Colon Carcinoma Metastatic in the Brain (tissue), 2 donors: Measurements from ENCODE around the gene SRGN.

DNA sequence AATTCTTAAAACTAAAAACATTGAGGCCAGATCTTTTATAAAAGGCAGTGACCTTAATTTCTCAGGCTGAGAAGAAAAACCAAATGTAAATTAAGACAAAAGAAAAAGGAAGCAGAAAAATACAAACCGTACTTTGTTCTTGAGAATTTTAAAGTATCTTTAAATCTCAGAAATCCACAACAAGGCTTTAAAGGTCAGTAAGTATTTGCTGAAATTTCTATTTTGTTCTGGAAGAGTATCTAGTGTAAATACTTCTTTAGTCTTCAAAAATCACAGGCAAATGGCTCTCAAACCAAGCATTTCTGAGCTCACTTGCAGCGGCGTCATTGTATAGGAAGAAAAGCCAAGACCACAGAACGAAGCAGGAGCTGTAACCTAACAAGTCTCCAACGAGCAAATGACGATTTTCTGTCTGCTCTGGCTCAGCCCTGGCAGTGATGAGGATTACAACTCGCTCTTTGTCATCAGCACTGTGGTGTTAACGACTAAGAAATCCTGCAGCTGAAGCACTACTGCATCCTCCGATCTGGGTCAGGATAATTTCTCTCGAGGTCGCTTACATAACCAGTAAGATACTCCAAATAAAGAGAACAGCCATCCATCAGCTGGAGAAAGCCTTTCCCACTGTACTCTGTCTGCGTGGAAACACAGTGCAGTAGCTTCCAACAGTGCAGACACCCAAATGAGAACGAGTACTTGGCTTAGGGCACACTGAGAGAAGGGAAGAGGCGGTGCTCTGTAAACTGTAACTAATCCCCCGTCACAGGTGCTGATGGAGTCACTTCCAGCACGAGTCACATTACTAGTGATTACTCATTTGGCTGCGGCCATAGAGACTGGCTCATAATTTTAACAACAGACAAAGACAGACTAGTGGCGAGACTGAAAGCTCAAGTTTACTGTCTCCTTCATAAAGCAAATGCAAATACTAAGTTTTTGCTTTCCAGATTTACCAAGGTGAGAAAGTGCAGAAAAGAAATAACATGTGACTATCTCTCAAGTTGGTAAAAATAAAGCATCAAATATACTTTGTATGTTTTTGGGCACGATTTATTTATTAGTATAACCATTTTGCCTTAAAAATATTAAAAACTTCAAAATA is 135.8 kb downstream of the NRBF2 start:
- PRO-cap, 2 experiments = peak in 2 of 2 experiments; most common plus-strand start position 858 of the sequence (in 2); most common minus-strand start position 304 of the sequence (in 1)

GRCh38 chr10:63520602-63521054 is 573 bp upstream of the REEP3 start:
- PRO-cap, 2 experiments = no peak in any of the 2 experiments

DNA sequence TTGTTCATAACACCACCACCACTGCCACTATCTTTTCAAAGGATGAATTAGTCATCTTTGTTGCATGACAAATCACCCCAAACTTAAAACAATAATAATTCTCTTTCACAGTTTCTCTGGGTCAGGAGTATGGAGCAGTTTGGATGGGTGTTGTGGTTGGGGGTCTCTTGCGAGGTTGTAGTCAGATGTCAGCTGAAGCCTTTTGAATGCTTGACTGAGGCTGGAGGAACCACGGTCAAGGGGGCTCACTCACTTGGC is 123.6 kb downstream of the REEP3 start:
- PRO-cap, 2 experiments = no peak in any of the 2 experiments

- PRO-cap, 2 experiments = peak in 2 of 2 experiments; most common plus-strand start chr10:63664655 (in 1)
These were observed 143.3 kb downstream of the REEP3 start for GRCh38 chr10:63664556-63664894.

DNA sequence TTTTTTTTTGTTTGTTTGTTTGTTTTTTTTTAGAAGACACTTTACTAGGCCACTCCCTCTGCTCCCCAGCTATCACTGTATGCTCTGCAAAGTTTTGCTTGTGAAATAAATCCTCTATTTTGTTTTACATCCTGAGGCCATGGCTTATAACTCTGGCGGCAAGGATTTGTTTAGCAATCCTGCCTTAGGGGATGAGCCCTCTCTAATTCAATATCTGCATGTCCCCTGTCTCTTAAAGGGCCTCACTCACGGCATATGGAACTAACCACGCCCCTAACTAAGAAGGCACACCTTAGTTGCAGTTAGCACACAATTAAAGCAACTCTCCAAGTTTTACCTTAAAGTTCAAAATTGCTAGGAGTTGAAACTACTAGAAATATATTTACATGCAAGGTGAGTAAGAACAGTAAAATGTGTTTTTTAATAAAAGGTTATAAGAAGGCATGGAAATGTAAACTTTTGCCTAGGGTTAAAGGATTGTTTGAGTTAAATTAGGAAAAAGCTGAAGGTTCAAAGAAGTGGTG is 1354.6 kb upstream of the LRRTM3 start:
- PRO-cap, 2 experiments = no peak in any of the 2 experiments

DNA sequence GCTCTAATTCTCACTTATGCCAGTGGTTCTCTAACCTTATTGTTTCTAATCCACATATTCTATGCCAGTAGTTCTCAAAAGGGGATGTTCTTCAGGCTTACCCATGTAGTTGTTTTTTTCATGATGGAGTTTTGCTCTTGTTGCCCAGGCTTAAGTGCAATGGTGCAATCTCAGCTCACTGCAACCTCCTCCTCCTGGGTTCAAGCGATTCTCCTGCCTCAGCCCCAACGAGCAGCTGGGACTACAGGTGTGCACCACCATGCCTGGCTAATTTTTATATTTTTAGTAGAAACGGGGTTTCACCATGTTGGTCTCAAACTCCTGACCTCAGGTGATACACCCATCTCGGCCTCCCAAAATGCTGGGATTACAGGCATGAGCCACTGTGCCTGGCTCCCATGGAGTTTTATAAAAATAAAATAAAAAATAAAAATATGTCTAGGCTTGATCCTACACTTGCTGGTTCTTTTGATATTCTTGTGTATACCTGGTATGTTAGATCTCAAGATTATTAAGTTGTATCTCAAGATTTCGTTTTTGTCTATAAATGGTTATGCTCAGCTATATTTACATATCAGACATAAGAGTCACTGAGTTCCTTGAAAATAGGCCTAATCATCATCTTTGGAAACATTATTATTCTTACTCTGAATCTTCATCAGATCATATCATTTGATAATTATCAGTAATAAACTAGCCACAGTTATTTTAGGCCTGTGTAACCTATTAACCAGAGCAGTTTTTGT is 76.3 kb downstream of the HERC4 start:
- PRO-cap, 2 experiments = no peak in any of the 2 experiments

GRCh38 chr10:68053997-68054432 is 21.1 kb downstream of the HERC4 start:
- PRO-cap, 2 experiments = no peak in any of the 2 experiments

DNA sequence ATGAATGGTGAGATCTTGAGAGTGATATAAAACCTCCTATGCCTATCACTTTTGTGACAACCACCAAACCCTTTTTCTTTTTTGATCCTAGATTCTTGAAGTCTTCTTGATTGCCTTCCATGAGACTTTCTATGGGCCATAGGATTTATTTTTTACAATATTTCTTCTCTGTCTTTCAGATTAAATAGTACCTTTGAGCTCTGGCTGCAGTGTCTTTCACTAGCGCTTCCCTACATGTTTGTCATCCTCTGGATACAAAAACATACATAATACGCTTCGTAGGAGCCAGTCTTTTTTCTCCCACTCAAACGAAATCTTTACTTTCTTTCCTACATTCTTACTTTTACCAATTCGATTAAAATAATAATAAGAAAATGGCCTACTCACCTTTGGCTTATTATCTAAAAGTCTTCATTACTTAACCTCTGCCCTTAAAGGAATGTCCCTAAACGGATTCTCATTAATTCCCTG is 2.8 kb downstream of the MYPN start:
- PRO-cap, 2 experiments = no peak in any of the 2 experiments

- PRO-cap, 2 experiments = no peak in any of the 2 experiments
These were observed 33.5 kb downstream of the MYPN start for GRCh38 chr10:68142803-68143115.

- PRO-cap, 2 experiments = no peak in any of the 2 experiments
These were observed 8.0 kb upstream of the PBLD start for GRCh38 chr10:68340541-68341403.

GRCh38 chr10:68393829-68394558 is 13.1 kb downstream of the RUFY2 start:
- PRO-cap, 2 experiments = no peak in any of the 2 experiments

DNA sequence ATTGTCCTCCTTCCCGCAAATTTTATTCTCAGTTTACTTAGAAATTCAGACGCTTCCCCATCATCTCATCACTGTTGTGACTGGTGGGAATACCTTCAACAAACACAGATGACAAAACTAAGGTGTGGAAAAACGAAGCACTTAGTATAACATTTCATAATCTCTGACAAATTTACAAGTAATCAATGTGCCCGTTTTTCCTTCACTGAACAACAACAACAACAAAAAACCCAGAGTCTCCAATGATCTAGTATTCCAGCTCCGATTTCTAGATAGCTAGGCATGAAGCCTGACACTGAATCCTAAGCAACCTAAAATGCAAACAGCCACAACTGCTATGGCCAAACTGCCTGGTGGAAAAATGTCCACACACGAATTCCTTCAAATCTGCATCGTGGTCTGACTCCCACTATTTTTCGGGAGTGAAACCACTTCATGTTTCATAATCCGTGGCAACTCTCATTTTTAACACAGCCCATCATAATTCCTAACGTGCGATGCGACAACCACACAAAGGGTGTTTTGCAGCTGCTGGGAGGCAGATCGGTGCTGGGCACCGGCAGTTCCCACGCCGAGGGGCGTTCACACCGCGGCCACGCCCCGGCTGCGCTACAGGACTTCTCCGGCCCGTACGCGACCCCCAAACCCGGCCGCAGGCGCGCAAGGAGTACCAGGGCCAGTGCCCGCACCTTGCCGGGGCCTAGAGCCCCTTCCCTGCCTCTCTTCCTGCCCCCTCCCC is 949 bp downstream of the RUFY2 start:
- PRO-cap, 2 experiments = no peak in any of the 2 experiments

- PRO-cap, 2 experiments = no peak in any of the 2 experiments
These were observed 852 bp downstream of the CCAR1 start for GRCh38 chr10:68721971-68722210.

DNA sequence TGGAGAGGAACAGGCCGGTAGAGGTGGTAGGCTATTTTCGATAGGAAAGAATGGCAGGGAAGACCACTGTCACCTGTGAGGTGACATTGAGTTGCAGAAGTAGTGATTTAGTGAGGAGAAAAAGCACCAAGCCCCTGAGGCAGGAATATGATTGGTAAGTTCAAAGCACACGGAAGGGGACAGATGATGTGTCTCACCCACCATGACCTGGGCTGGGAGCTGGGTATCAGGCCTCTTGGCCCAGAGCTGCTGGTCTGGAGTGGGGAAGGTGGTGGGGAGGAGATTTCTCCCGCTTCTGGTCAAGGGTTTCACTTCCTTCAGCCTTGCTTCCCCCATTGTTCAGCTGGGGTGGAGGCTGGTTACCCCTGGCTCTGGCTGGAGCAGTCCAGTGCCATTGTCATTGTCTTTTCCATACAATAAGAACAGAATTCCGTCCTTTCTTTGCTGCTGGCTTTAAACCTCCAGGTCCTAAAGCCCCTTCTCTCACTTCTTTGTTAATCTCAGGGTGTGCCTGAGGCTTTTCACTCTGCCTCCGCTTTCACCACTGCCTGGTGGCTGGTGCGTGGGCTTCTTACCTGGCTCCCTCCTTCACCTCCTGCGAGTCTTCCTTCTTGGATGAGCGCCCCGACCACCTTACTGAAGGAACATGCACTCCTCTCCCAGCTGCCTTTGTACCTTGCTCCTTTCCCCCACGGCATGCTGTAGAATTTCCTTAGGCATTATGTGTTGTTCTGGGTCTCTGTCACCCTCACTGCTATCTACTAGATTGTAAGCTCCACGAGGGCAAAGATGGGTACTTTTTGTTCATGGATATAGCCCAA is 35.7 kb upstream of the SRGN start:
- PRO-cap, 2 experiments = no peak in any of the 2 experiments

GRCh38 chr10:69087771-69088767 is at the start of gene SRGN:
Gene SRGN (plus strand): TSS chr10:69088103.
- PRO-cap, 2 experiments = peak in 2 of 2 experiments; most common plus-strand start chr10:69088112 (in 1); most common minus-strand start chr10:69087945 (in 1)

GRCh38 chr10:69217001-69217681 is 3.0 kb upstream of the HKDC1 start:
- PRO-cap, 2 experiments = no peak in any of the 2 experiments

DNA sequence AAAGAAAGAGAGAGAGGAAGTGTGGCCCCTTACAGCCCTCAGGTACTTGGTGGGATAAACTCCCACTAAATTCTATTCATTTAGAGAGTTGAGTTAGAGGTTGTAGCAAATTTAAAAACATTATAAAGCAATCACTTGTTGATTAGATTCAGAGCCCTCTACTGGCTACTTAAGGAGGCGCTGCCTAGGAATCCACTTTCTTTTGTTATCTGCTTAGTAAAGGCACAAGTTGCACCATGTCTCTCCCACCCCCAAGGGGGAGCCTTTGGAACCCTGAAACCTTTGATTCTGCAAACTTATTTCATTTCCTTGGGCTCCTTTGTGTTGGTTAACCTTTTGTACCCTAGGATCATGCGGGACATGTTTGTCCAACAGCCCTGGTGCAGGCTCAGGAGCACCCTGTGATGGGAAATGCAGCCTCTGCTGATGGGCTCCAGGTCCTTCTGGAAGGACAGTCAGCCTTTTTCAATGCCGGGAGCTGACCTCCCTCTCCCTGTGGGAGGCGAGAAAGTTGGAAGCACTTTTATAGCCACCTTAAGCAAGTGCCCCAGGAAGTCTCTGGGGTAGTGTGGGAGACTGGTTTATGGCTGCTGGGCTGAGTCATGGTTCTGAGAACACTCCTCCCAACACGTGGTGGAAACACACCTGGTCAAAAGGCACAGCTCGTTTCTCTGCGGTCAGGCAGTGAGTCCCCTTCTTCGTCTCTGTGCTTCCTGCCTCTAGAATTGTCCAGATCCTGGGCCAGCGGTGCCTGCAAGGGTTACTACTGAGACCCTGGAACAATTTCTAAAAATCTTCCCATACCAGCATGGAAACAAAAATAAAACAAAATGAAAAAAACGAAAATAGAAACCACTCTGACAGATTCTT is 2.3 kb downstream of the HKDC1 start:
- PRO-cap, 2 experiments = peak in 2 of 2 experiments; most common plus-strand start position 659 of the sequence (in 1); most common minus-strand start position 495 of the sequence (in 2)

DNA sequence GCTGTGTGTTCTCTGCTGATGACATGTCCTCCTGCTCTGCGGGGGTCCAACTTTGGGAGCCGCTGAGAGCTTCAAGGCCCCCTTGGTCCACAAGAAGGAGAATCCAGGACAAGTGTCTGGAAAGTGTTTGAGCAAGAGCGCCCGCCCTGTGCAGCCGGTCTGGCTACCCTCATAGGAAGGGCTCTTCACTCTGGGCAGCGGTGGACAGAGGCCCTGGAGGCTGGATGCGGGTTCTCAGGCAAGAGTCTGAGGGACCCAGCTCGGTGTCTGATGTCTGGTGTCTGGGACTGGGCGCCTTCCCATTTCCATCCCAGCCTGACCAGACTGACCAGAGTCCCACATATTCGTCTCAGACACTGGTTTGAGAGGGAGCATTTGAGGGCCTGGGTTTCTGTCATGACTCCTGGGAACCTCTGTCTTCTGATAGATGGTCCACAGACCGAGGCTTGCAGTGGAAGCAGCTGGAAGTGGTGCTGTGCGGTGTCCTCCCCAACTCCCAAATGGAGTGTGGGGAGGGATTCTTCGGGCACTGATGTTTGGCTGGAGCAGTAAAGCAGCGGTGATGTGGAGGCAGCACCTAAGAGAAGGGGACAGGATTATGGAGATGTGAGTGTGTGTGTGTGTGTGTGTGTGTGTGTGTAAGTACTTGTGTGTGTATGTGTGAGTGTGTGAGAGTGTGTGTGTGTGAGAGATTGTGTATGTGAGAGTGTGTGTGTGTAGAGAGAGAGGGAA is 19.6 kb downstream of the HK1 start:
- PRO-cap, 2 experiments = no peak in any of the 2 experiments

- PRO-cap, 2 experiments = no peak in any of the 2 experiments
These were observed 26.8 kb downstream of the TACR2 start for GRCh38 chr10:69389765-69390544.

DNA sequence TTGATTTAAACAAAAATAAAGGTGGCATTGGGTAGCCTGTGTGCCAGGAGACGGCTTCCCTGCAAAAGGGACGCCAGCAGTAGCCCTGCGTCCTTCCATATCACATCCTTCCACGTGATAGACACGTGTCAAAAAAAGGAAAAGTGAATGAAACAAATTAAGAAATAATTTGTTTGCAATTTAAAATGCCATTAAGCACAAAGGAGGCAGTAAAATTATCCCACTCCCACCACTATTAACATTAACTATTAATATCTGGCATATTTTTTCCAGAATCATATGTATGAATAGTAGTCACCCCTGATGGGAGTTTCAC is 7.5 kb downstream of the TACR2 start:
- PRO-cap, 2 experiments = no peak in any of the 2 experiments